LNCaP clone FGC (cell line): ENCODE measurements around a stretch of chr9.

DNA sequence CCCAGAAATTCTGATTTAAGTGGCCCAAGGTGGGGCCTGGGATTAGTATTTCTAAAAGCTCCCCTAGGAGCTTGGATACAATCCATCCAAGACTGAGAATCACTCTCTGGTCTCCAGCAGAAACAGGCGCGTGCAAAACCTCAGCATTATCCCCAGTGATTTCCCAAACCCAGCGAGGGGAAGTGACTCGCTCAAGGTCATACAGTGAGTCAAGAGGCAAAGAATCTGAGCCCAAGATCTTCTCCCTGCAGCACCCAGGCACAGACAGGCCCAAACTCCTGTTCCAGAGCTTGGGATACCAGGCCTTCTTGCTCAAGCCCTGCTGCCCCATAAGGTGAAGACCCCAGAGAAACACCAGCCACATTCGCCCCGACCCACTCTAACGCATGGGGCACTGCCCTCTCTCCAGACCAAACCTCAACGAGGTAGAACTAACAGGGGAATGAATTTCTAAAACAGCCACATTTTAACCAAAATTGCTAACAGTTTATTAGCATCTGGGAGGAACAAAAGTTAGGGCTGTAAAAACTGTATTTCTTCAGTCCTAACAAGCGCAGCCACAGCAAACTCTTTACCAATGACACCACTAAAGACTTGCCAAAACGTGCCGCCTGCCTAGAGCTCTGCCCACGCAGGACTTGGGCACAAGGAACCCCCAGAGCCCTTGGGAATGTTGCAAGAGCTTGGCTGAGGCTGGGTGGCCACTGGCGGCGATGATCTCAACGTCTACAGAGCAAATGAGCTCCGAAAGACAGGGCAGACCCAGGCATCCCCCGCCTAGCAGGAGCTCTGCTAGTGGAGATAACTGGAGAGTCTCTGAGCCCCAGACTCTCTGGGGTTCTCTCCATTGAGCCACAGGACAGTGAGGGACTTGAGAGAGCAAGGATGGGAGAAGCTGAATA, 32.9 kb downstream of the SHB start:
- RRBS, 2 experiments, result no CpG with 5 or more reads among the region's 17 CpGs

DNA sequence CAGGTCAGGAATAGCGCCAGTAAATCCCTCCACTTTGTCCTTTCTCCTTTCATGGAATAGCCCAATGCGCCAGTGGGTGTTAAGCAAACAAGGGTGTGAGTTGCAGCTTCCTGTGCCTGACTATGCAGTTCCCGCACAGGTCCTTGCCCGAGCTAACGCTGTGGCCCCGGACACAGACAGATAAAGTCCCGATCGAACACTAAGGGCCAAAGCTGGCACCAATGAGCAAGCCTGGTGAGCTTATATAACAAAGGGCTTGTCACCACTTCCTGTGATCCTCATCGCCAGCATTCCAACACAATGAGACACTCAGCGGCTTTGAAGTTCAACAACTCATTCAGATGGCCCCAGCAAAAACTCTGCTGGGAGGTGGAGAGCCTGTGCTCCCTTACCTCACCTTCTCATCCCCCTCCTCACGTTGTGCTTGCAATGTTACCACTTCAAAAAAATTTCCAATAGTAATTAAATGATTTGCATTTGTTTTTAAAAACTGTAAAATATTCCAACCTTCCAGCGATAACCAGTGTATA, 21.3 kb downstream of the SHB start:
- RRBS, 2 experiments, result no CpG with 5 or more reads among the region's 12 CpGs

GRCh38 chr9:38073292-38073722, 4.3 kb upstream of the SHB start:
- RRBS, 2 experiments, result no CpG with 5 or more reads among the region's 4 CpGs

GRCh38 chr9:38074229-38074769, 5.3 kb upstream of the SHB start:
- RRBS, 2 experiments, result no CpG with 5 or more reads among the region's 5 CpGs

DNA sequence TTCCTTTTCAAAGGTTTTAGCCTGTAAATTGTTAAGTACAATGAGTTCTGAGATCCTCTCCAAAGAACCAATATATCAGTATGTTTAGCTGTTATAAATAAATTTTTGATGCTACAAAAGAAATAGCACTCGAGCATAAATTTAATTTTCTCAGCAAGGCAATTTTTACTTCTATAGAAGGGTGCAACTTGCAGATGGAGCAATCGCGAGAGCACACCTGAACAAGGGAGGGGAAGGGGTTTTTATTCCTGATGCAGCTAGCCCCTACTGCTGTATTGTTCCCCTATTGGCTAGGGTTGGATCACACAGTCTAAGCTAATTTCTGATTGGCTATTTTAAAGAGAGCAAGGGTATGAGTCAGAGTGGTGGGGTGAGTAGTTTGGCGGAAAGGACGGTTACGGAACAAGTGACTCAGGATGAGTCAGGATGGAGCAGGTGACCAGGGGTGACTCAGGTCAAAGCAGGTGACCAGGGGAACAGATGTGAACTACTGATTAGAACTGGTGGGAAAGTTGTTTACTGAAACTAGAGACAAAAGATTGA, 101.7 kb upstream of the SHB start:
- RRBS, 2 experiments, result no CpG with 5 or more reads among the region's 6 CpGs

- RRBS, 2 experiments, result no CpG with 5 or more reads among the region's 25 CpGs
Observed at GRCh38 chr9:38396653-38397712, 4.5 kb downstream of the ALDH1B1 start.

GRCh38 chr9:38649705-38650477, 29.5 kb upstream of the ANKRD18A start:
- RRBS, 2 experiments, result no CpG with 5 or more reads among the region's 9 CpGs

DNA sequence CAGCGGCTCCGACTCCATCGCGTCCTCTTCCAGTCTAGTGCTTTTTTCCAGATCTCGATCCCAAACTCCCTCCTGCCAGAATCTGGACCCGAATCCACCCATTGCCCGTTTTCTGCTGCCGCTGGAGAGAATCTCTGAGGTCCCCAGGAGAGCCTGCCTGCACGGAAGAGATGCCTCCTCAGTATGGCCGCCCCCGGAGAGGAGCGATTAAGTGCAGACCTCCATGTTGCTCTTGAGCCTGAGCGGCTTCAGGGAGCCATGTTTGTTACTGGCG, 518.8 kb downstream of the SPATA31A1 start:
- RRBS, 2 experiments, result no CpG with 5 or more reads among the region's 14 CpGs

GRCh38 chr9:40992182-40993005, 136.1 kb downstream of the FOXD4L6 start:
- RRBS, 2 experiments, result no CpG with 5 or more reads among the region's 40 CpGs

DNA sequence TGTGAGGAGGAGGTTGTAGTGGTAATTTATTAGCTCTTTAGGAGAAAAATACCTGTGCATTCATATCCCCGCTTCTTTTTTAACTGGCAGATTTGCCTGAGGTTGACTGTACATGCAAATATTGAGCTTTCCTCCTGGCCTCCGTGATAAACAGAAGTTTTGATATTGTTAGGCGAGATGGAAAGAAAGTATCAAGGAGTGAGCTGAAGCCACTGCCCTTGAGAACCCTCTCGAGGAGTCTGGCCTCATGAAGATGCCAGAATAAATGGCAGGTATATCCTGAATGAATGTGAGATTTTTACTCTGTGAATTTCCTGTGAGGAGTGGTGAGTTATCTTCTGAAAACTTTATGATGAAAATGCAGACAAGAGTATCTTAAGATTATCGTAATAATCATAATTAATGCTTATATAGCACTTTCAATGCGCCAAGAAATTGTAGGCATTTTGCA, 135.3 kb downstream of the FOXD4L6 start:
- RRBS, 2 experiments, result no CpG with 5 or more reads among the region's 6 CpGs

GRCh38 chr9:42129888-42130182, 609 bp upstream of the CNTNAP3B start:
- RRBS, 2 experiments, result no CpG with 5 or more reads among the region's 6 CpGs

GRCh38 chr9:42568492-42568818, 385.0 kb downstream of the SPATA31A6 start:
- RRBS, 2 experiments, result no CpG with 5 or more reads among the region's 13 CpGs

DNA sequence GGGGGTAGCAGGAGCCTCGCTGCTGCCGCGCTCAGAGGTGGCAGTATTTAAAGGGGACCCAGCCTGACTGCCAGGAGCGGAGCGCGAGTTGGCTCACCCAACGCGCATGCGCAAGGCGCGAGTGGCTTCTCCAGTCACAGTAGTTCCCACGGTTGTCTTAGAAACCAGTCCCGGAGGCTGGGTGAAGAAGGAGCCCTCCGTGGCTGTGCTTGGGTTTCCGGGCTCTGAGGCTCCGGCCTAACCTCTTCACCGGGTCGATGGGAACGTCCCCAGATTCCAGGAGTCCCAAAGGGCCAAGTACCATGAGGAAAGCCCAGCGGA, 477.8 kb downstream of the SPATA31A7 start:
- RRBS, 2 experiments, result 34 to 38% methylated on average over 5 of the region's 20 CpGs

DNA sequence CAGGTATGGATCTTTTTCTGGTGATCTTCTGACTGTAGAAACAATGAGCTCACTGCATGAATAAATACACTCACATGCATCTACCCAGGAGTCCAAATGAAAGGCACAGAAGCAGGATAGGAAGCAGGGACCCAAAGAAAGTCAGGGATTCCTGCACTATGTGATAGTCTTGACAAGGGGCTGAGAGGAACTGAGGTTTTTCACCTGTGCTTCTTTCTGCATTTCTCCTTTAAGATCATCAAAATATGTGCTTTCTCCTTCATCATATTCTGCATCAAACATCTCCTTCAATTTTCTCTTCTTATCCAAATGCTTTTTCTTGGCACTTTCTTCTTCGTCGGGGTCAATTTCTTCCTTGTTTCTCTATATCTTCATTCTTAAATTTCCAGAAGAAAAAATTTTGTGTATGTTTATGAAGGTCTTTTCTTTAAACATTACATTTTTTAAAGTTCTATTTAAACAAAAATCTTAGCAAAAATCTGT, 1906.0 kb downstream of the FOXD4L5 start:
- RRBS, 2 experiments, result no CpG with 5 or more reads among the region's 2 CpGs

DNA sequence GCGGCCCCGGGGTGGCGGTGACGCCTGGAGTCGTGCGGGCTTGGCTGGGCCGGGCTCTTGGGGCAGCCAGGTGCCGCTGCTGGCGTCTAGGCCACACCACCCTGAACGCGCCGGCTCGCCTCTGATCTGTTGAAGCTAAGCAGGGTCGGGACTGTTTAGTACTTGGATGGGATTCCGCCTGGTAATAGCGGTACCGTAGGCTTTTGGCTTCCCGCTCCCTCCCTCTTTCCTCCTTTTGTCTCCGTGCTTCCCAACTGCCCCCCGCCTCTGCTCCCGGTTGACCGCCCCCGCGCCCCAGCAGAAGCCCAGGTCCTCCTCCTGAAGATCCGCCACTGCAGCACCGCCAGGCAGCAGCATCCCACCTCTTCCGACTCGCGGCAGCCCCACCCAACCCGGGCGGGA, 1471.9 kb downstream of the FOXD4L5 start:
- RRBS, 2 experiments, result 41 to 54% methylated on average over 8 of the region's 31 CpGs

DNA sequence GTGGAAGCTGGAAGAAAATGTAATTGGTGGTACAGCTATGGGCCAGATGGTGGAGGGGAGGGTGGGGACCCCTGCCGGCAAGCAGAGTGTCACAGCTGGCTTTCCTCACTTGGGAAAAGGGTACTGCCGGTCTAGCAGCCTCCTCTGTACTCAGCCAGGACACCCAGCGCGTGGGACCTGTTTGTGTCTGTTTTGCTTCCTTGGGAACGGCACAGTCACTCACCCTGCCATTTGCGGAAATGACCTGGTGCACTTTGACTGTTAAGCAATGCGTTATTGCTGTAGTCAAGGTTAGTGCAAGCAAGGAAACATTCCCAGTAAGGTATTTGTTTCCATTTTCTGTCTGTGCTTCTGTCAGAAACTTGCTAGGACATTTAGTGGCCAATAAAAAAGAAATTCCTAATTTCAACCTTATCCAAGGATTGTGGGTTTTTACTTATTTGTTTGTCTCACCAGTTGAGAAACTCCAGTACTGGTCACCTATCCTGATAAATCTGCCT, 10.0 kb downstream of the TMEM252 start:
- RRBS, 2 experiments, result 0 to 20% methylated on average over 2 of the region's 7 CpGs

DNA sequence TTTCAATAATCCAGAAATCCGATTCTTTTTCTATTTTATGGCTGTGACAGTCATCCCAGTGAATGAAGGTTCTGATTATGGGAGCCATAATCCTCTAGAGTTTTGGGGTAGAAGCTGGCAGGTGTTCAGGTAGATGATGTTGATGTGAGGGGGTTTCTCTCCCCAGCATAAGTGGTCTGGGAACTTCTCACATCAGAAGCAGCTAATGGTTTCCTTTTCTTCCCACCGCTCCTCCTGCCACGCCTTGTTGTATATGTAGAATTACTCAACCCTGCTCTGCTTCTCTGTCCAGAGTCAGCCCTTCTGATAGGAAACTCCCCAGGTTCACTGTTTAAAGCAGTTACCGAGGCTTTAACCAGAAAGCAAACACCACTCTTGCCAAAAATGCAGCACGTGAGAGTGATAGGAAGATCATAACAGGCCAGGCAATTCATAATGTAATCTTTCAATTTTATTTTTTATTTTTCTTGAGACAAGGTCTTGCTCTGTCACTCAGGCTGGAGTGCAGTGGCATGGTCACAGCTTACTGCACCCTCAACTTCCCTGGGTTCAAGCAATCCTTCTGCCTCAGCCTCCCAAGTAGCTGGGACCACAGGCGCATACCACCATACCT, 10.5 kb upstream of the TMEM252 start:
- RRBS, 2 experiments, result no CpG with 5 or more reads among the region's 6 CpGs

GRCh38 chr9:68643447-68644294, 61.4 kb upstream of the PIP5K1B start:
- RRBS, 2 experiments, result no CpG with 5 or more reads among the region's 13 CpGs

GRCh38 chr9:68705327-68706067, 457 bp downstream of the PIP5K1B start:
- RRBS, 2 experiments, result under 1% methylated on average over 19 to 22 of the region's 82 CpGs

DNA sequence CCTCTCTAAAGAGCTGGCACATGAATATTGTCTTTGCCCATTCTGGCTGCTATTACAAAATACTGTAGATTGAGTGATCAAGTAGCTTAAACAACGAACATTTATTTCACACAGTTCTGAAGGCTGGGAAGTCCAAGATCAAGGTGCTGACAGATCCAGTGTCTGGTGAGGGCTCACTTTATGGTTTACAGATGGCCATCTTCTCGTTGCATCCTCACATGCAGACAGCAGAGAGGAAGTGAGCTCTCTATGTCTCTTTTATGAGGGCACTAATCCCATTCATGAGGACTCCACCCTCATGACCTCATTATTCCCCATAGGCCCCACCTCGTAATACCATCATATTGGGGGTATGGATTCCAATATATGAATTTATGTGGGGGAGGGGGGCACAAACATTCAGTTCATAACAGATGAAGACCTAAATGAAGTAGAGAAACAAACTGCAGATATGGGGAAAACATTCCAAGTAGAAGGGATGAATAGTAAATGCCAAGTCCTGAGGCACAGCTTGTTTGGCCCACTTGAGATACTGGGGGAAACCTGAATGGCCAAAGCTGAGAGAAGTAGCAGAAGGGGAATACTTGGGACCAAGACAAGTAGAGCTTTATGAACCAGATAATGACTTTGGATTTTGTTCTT, 23.2 kb downstream of the PIP5K1B start:
- RRBS, 2 experiments, result no CpG with 5 or more reads among the region's 3 CpGs